Jurkat, Clone E6-1 (cell line): Measurements from ENCODE around the gene HOXC9.

- RRBS, result 69% methylated on average over 2 of the region's 28 CpGs
Observed at GRCh38 chr12:53060406-53061207, 10.7 kb downstream of the TNS2 start.

- RRBS, result 39% methylated on average over 2 of the region's 20 CpGs
Observed at GRCh38 chr12:53062447-53063607, 13.0 kb downstream of the TNS2 start.

DNA sequence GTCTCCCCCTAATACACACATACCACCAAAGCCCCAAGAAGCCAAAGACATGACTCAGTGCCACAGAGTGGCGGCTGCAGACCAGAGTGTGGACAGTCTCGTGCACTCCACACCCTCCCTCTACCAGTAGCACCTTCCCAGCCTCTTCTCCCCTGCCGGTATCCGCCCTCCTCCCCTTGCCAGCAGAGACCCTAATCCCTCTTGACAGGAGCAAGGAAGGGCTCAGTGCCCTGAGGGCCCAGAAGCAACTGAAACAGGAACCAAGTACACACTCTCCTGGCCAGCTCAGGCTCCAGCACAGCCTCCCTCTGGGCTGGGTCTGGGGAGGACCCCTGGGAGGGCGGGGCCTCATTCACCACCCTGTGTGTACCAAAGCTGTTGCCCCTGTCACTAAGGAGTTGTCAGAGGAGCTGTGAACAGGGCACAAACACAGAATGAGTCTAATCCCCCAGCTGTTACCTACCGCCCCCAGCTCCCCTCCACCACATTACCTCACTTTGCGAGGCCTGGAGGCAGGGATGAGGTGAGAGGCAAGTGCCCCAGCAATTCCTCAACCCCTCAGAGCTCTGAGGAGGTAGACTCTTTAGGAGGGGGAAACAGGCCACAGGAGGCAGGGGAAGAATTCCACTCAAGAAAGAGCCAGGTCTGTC, 8.2 kb downstream of the SPRYD3 start:
- RRBS, result no CpG with 5 or more reads among the region's 7 CpGs

- RRBS, result no CpG with 5 or more reads among the region's 7 CpGs
Observed at GRCh38 chr12:53208984-53209496, 2.0 kb upstream of the ITGB7 start.

DNA sequence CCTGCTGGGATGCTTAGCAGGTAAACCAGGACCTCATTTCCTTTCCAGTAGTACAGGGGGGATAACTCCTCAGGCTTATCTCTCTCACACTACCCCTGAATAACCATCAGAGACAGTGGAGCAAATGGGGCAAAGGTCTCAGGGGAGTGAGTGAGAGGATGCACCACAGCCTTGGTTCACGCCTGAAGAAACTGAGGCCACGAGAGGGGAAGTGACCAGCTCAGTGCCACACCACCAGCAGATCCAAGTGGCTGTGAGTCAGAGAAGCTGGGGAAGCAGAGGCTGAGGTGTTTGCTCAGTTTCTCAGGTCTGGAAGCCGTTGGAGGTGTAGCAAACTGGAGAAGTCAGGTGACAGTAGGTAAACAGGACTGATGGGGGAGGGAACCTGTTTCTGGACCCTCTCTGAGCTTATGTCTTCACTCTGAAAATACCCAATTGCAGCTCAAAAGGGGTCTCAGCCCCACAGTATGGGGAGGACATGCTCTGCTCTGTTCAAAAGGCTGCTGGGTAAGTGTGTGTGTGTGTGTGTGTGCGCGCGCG, 9.3 kb upstream of the ITGB7 start:
- RRBS, result no CpG with 5 or more reads among the region's 7 CpGs

DNA sequence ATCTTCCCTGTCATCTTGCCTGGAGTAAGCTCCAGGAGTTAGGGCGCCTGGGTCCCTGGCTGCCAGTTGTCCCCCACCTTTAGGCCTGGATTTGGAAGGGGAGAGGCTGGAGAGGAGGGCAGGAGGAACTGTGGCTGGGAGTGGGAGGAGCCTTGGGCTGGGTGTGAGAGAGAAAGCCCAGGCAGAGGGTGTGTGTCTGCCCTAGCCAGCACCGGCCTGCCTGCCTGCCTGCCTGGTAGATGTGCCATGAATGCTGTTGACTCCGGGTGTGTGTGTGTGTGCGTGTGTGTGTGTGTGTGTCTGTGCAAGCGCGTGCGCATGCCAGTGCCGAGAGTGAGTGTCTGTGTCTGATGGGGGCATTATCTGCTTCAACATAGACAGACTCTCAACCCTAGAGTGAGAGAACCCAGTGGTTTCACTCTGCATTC, 846 bp upstream of the RARG start:
- RRBS, result 41% methylated on average over 1 of the region's 8 CpGs

- RRBS, result no CpG with 5 or more reads among the region's 18 CpGs
Observed at GRCh38 chr12:53286047-53287067, 9.0 kb upstream of the PFDN5 start.

DNA sequence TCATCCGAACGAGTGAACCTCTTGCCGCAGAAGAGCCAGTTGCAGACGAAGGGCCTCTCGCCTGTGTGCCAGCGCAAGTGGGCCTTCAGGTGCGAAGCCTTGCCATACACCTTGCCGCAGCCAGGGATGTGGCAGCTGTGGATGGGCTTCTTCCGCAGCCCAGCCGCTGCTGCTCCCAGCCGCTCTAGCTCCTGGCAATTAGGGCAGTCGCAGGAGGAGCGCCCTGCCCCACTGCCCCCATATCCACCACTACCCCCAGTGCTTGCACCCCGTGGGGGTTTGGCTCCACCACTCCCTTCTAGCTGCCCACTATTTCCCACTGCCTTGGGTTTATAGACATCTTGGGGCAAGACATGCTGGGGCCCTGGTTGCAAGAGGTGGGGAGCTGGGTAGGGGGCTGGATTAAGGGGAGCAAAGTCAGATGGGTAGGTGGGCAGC, 7.0 kb upstream of the AAAS start:
- RRBS, result no CpG with 5 or more reads among the region's 14 CpGs

DNA sequence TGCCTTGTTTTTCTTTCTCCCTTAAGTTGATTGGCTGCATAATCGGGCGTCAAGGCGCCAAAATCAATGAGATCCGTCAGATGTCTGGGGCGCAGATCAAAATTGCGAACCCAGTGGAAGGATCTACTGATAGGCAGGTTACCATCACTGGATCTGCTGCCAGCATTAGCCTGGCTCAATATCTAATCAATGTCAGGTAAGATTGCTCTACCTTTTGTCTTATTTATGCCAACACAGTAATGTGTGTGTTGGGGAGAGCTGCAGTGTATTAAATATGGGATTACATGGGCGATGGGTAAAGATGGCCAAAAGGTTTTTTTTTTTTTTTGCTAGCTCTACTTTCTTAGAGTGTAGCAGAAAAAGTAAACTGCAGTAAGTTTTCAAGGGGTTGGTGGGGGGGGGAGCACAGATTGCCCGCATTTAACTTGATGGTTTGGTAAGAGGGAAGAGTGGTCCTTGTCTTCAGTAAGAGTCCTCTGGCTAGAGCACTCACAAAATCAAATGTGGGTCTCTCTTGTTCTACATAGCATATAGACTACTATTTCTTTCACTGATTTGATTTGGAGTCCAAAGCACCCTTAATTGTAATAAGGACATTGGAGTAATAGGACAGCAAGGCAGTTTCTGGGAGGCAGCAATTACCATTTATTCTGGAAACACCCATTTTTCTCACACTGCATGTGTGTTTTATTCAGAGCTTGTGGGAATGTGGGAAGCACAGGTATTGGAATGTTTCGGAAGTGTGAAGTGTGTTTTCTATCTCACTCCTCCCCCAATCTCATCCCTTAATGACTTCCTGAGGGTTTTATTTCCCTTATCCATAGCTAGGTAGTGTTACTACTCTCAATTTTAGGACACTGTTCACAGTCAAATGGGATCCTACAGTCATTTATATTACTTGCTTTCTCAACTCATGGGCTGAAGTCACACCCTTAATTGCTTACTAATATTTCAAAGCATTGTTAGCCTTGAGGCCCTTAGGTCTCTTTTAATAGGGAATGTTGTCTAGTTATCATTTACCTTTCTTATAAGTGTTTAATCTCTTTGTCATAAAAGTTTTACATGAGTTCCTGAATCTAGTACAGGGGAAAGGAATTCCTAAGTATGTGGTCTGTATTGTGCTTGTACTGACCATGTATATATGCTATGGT, 20.1 kb downstream of the PCBP2 start:
- RRBS, result no CpG with 5 or more reads among the region's 9 CpGs

DNA sequence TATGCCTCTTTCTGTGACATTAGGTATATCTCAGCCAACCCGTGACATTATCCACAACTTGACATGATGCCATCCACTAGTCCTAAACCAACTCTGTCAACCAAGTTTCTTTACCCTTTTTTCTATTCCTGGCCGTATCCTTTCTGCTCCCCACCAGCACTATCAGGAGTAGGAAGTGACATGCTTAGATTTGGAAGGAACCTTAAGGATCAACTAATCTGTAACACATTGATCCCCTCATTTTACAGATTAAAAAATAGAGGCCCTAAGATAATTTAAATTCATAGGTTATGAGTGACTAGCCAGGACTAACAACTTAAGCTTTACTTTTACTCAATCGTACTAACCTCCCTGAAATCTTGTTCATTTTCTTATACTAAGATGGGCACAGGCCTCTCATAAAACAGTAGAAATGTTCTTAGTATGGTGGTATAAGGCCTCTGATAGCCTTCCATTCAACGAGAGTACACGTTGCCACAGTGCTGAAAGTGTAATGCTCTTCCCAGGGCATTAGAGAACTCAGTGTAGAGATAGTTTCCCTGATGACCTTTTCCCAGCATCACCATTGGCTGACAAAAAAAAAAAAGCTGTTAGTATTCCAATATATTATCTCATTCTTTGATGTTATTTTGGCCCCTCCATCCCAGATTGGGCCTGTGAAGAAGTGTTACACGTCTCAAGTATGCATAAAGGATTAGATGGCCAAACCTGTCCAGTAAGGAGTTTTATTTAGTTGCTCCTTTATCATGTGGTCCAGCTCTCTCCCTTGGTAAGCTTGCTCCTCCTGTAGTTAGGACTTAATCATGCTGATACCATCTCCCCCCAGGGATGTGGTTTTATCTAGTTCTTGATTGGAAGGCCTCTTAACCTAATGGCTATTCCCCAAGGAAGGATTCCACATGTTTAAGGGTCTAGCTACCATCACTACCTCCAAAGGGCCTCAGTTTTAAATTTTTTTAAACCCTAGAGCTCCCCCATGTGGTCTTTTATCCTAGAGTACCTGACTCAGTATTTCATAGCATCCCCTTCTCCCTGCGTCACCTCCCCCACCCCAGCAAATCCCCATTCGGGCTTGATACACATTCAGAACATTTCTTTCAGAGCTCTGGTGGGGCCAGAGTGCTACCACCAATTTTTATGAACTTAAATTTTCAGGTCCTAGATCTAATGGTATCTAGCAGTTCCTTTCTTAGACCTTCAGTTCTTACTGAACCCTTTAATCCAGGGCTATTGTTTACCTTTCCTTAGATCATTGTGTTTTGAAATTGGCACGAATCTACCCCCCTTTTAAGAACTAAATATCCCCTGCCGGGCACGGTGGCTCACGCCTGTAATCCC, 22.7 kb downstream of the MAP3K12 start:
- RRBS, result no CpG with 5 or more reads among the region's 12 CpGs

DNA sequence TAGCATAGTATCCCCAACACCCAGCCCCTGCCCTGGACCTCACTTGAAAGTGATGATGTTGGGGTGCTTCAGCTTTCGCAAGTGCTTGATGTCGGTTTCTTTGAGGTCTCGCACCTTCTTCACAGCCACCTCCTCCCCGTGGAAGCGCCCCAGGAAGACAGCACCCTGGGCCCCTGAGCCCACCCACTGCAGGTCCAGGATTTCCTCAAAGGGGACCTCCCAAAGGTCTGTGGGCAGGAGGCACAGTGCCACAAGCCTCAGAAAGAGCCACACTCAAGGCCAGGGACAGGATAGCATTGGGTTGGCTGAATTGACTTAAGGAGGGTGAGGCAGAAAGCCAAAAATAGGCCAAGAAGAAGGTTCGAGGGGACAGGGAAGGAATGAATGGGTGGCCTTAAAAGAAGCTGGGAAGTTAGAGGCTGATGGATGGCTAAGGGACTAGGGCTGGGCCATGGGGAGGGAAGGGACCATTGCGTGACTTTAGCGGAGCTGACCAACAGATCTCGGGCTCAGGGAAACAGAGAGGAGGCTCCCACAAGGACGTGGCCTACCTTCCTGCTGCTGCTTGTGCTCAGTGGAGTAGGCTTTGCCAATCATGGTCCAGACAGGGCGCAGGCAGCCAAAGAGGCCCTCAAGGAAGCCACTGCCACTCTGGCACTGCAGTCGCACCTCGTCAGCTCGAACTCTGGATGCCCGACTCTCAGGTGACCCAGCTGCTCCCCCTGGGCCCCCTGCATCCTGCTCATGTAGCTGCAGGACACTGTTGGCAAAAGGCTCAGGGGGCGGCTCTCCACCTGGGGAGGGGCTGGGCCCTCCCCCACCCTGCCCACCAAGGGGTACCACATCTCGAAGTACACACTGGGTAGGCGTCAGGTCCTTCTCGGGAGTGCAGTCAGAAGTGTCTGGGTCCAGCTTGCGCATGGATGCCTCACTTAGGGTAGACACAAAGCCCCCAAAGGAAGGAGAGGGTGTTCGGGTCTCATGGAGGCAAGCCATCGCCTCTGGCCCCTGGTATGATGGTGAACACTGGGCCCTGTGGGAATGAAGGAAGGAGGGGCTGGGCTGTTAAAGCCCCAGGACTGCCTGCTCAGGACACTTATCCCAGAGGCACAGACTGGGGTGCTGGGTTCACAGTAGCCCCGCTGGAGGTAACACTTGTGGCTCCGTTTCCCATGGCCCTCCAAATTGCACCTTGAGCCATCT, 12.5 kb downstream of the MAP3K12 start:
- RRBS, result no CpG with 5 or more reads among the region's 24 CpGs

DNA sequence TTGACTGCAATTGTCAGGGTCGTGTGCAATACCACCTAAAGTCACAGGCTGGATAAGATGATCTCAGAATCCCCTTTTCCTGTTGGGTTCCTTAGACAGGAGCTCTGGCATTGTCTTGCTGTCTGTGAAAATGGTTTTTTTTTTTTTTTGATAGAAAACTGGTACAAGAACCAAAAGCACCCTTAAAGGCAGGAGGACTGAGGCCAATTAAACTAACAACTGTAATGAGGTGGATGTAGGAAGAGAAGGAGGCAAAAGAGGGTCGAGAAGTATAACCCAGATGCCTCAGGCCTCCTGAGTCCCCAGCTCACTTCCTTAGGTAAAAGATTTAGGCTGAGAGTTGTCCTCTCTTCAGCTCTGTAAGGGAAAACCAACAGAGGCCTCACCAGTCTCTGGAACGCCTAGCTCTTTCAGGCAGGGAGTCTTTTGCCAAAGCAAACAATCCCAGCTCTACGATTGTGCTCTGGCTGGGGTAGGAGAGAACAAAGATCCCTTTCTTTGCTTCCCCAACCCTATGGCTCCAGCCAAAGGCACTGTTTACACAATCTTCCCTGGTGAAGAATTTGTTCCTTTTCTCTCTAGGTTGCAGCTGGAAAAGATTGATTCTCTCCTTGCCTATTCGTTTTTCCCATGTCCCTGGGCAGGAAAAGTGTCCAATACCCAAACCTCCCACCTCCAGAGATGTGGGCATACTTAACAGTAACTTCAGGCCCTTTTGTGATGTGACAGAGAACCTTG, 17.0 kb downstream of the ATP5MC2 start:
- RRBS, result no CpG with 5 or more reads among the region's 5 CpGs

DNA sequence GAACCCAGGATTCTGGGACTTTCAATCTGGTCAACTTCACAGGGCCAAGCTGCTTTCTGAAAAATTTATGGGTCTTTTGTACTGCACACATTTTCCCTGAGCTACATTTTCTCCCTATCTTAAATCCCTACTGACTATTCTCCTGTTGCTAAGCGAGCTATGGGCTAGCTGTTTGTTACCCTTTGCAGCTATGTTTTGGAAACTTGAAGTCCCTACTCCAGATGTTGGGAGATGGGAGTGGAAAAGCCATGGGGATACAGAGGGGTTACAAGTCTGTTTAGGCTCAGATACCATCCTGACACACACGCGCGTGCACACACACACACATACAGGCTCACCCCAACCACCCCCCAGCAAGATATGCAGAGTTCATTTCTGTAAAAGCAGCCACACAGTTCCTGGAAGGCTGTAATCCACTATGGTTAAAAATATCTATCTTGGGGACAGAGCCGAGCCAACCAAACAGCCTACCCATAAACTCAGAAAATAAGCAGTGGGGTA, 15.8 kb downstream of the ATP5MC2 start:
- RRBS, result no CpG with 5 or more reads among the region's 5 CpGs

GRCh38 chr12:53674838-53675367, 980 bp downstream of the ATP5MC2 start:
- RRBS, result no CpG with 5 or more reads among the region's 2 CpGs

DNA sequence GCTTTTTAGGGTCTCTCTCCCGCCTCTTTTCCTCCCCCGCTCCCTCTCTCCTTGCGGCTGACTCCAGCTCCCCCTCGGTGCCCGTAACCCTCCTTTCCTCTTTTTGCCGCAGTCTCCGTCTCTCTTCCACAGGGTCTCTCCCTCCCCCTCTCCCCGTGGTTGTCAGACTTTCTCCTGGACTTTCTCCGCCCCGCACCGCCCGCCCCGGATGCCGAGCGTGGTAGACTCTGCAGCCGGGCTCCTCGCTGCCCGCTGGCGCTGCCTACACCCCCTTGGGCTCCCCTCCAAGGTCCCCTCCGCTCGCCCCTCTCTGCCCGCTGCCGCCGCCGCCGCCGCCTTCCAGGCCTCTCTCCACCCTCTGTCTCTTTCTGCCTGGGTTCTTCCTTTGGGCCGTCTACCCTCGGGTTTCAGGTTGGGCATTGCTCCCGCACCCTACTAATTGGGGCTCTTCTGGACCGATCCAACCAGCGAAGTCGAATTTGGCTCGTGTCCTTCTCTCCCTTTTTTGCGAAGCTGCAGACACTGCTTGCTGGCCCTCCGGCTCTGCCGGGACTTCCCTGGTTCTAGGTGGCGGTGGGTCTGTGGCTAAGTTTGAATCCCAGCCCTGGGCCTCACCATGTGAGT, 24.7 kb upstream of the CALCOCO1 start:
- RRBS, result no CpG with 5 or more reads among the region's 38 CpGs

DNA sequence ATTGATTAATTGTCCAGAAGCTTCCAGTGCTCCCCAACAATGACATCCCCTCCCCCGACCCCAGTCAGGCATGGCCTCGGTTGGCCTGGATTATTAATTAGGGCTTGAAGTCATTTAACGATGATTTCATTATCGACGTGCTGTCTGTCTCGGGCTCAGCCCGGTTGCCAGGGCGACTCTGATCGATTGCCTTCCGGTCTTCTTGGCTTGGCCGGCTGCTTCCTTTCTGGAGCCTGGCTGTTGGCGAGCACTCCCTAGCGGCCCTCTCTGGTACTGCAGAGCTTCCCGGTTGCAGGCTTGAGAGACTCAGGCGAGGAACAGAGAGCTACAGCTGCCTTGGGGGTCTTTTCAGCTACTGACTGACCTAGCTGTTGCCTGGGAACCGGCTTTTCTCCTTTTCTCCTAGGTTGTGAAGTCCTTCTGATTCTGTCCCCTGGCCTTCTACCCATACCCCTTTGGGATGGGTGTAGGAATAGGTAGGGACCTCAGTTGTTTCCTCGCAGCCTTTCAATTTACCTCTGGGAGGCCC, 29.9 kb upstream of the CALCOCO1 start:
- RRBS, result 2% methylated on average over 6 of the region's 17 CpGs

GRCh38 chr12:53981625-53982110, 3.3 kb upstream of the HOXC10 start:
- RRBS, result no CpG with 5 or more reads among the region's 9 CpGs

- RRBS, result 88% methylated on average over 4 of the region's 55 CpGs
Observed at GRCh38 chr12:53983208-53984404, 1.3 kb upstream of the HOXC10 start.

GRCh38 chr12:53989778-53990189, 4.8 kb downstream of the HOXC10 start:
- RRBS, result no CpG with 5 or more reads among the region's 9 CpGs

DNA sequence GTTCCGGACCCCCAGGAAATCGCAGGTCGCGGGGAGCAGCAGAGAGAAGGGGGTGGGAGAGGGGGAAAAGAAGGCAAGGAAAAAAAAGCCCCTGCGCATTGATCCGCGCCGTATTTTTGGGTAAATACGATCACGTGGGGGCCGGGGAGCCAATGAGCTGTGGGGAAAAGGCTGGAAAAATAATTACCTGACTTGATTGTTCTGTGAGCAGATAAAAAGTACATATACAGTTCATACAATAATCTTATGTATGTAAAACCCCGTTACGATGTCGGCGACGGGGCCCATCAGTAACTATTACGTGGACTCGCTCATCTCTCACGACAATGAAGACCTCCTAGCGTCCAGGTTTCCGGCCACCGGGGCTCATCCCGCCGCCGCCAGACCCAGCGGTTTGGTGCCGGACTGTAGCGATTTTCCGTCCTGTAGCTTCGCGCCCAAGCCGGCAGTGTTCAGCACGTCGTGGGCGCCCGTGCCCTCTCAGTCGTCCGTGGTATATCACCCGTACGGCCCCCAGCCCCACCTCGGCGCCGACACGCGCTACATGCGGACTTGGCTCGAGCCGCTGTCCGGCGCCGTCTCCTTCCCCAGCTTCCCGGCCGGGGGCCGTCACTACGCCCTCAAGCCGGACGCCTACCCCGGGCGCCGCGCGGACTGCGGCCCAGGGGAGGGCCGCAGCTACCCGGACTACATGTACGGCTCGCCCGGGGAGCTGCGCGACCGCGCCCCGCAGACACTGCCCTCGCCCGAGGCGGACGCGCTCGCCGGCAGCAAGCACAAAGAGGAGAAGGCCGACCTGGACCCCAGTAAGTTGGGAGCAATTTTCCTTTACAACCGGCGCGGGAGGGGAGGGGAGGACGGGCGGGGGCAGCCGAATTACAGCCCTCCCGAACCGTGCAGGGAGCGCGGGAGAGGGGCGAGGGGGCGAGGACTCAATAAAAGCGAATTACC, at the start of gene HOXC9:
HOXC9 (plus strand) TSS at position 241 of the 951 bp plus-strand sequence.
- RRBS, result 87% methylated on average over 22 of the region's 94 CpGs